Measurements from ENCODE around the genes CA11, RUVBL2, CGB1 and LIN7B.

DNA sequence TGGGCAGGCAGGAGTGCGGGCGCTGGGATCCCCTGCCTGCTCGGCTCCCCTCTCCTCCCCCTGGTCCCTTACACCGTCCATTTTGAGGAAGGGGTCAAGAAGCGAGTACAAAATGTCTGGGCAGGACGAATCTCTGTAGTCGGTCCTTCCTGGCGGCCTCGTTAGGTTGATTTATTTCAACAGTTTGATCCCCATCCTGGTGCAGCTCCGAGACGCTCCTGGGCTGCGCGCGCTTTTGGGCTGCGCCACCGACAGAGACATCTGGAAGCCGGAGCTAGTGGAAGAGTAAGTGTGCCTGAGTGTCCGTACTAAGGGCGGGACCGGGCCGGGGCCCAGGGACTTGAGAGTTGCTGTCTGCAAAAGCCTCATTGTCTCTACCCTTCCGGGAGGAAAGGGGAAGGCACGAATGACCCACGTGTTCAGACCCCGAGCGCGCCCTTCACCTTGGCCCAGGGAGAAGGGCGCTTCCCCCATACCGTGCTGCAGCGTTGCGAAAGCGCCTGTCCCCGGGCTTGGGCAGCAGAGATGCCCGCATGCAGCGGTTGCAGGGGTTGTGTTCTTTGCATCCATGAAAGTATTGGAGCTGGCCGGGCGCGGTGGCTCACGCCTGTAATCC, 1.8 kb downstream of the ZNF114 start:
- PRO-cap: no peak

- PRO-cap: no peak
Observed at GRCh38 chr19:48424599-48425285, 21.0 kb upstream of the GRWD1 start.

DNA sequence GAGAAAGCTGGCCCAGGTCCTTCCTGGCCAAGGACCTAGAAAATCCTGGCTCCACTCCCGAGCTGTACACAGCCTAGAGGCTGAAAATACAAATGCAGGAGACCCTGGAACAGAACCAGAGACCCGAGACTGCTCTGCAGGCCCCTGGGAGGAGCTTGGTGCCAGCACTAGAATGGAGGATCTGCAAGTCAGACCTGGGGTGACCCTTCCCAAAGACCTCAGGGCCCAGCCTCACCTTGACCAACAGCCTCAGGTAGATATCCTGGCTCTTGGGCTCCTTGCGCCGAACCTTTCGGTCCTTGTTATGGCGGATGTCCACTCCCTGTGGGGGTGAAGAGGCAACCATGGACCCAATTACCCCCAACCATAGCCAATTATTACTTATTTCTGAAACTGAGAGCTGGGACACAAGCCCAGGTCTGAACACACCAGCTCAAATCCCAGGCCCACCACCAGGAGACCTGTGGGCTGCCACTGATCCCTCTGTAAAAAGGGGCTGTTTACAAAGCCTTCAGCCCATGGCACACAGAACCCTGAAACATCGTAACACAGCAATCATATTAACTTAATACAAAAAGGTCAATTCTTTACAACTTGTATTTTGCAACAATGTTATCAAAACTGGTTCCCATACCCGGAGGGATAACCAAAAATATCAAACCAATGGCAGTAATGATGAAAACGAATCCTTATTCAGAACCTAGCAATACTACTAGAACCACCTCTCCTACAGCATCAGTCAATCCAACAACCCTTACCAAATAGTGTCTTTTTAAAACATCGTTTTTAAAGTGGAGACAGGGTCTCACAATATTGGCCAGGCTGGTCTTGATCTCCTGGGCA, 1.2 kb downstream of the RPL18 start:
- PRO-cap: no peak

DNA sequence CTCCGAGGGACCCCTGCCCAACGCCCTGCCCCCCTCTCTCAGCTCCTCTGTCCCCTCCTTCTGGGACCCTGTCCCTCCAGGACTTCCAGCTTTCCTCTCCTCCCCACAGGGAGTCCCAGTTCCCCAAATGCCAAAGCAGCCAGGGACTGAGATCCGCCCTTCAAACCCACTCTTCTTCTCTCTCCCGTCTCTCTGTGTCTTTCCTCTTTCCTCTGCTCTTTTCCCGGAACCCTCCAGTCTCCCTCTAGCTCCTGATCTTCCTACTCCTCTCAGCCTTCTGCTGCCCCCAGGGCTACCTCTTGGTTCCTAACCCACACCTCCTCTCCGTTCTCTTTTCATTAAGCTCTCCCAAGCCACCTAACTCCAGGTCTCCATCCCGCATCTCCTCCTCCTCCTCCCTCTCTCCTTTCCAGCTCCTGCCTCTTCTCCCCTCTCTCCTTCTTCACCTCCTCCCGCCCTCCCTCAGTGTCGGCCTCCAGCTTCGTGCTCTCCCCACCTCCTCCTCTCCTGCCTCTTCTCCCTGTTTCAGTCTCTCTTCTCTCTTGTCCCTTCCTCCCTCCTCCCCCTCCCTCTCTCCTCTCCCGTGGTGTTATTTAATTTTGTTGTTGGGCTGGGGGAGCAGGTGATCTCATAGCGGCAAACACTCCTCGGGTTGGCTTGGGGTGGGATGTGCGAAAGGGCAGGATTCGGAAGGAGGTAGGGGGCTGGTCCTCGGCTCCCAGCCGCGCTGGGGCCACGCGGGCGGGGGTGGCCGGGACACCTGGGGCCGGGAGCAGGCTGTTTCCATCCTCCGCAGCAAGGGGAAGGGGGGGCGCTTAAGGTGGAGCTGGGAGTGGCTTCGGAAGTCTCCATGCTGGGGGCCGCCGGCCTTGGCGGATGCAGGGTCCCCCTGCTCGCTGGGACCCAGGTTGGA, at the start of gene CA11:
Gene CA11 (minus strand): TSS at position 544 of the 913 bp plus-strand sequence.
- PRO-cap: unidirectional peak, minus-strand start at position 749 of the sequence

- PRO-cap: no peak
Observed at GRCh38 chr19:48646557-48646911, 547 bp upstream of the CA11 start.

DNA sequence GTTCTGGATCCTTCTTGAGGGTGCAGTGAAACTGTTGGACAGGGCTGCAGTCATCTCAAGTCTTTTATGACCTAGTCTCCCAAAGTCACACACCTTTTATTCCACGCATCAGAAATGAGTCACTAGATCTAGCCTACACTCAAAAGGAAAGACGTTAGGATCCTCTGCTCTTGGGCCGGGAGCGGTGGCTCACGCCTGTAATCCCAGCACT, 3.6 kb upstream of the CA11 start:
- PRO-cap: no peak

DNA sequence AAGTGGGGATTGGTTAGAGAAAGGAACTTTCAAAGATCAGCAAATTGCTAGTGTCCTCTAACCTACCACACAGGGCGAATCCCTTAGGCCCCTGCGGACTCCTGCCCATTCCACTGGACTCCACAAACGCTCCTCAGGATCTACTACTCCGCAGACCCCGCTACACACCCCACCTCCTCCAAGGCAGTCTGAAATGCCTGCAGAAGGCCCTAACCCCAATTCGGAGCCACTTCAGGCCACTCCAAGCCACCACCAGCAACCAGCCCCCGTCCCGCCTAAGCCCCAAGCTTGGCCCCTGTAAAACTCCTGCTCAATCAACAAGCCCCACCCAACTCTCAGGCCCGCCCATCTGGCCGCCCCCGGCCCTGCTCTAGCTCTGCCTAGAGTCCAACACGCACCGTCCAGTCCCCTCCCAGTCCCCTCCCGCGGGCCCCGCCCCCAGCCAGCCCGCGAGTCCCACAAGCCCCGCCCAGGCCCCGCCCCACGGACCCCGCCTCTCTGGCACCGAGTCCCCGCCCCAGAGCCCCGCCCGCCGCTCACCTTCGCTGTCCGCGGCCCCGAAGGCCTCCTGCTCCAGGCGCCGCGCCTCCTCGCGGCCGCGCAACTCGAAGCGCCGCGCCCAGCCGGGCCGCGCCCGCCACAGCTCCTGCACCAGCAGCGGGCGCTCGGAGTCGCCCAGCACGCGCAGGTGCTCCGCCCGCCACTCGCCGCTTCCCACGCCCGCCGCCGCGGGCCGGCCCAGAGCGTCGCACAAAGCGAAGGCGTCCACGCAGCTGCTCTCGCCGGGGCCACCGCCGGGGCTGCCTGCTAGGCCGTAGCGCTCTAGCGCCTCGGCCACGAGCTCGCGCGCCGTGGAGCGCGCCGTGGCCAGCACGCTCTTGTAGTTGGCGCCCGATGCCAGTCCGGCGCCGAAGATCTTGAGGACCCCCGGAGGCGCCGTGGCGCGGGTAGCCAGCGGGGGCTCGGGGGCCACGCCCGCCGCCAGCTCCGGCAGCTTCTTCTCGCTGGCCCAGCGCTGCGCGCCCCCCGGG, 1.7 kb downstream of the RASIP1 start:
- PRO-cap: bidirectional peak, plus-strand start at position 542 of the sequence, minus-strand start at position 378 of the sequence

GRCh38 chr19:48867073-48867722, 1.2 kb downstream of the PLEKHA4 start:
- PRO-cap: no peak

DNA sequence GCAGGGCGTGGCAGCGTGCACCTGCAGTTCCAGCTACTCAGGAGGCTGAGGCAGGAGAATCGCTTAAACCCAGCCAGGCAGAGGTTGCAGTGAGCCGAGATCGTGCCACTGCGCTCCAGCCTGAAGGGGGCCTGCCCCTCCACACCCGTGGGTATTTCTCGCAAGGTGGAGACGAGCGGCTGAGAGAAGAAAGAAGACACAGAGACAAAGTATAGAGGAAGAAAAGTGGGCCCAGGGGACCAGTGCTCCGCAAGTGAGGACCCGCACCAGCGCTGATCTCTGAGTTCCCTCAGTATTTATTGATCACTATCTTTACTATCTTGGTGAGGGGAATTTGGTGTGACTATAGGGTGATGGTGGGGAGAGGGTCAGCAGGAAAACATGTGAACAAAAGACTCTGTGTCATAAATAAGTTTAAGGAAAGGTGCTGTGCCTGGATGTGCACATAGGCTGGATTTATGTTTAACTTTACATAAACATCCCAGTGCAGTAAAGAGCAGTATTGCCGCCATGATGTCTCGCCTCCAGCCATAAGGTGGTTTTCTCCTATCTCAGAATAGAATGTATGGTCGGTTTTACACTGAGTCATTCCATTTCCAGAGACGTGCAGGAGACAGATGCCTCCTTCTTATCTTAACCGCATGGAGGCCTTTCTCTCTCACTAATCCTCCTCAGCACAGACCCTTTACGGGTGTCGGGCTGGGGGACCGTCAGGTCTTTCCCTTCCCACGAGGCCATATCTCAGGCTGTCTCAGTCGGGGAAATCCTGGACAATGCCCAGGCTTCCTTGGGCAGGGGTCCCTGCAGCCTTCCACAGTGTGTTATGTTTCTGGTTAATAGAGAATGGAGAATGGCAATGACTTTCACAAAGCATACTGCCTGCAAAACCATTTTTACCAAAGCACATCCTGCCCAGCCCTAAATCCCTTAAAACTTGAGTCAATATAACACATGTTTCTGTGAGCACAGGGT, 6.8 kb downstream of the TULP2 start:
- PRO-cap: no peak

- PRO-cap: bidirectional peak, plus-strand start at chr19:48907973, minus-strand start at chr19:48907756
Observed at GRCh38 chr19:48907658-48908132, 7.6 kb downstream of the NUCB1 start.

GRCh38 chr19:48953822-48954375, 776 bp upstream of the BAX start:
- PRO-cap: no peak

DNA sequence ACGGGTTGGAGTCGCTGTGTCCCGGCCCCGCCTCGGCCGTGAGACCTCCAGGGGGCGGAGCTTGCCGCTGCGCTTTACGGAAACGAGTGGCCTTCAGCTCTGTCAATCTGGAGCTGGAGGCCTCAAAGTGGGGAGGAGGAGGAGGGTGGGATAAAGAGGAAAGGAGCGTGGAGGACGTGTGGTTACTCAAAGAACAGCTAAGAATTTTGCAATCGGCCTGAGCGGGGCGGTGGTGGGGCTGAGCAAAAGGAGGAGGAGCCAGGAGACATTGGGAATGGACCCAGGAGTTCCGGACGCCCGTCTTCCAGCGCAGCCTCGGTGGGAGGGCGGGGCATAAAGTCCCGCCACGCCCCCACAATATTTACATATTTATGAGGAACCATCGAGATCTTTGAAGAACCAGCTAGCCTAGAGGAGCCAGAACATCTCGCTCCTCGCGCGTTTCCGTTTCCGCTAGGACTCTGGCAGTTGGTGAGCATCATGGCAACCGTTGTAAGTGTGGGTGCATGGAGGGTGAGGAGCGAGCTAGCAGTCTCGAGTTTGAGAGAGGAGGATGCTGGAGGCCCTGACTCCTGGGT, at the start of gene RUVBL2:
Gene RUVBL2 (plus strand): TSS at position 456 of the 578 bp plus-strand sequence.
- PRO-cap: bidirectional peak, plus-strand start at position 102 of the sequence, minus-strand start outside the sequence; bidirectional peak, plus-strand start at position 394 of the sequence, minus-strand start at position 320 of the sequence

DNA sequence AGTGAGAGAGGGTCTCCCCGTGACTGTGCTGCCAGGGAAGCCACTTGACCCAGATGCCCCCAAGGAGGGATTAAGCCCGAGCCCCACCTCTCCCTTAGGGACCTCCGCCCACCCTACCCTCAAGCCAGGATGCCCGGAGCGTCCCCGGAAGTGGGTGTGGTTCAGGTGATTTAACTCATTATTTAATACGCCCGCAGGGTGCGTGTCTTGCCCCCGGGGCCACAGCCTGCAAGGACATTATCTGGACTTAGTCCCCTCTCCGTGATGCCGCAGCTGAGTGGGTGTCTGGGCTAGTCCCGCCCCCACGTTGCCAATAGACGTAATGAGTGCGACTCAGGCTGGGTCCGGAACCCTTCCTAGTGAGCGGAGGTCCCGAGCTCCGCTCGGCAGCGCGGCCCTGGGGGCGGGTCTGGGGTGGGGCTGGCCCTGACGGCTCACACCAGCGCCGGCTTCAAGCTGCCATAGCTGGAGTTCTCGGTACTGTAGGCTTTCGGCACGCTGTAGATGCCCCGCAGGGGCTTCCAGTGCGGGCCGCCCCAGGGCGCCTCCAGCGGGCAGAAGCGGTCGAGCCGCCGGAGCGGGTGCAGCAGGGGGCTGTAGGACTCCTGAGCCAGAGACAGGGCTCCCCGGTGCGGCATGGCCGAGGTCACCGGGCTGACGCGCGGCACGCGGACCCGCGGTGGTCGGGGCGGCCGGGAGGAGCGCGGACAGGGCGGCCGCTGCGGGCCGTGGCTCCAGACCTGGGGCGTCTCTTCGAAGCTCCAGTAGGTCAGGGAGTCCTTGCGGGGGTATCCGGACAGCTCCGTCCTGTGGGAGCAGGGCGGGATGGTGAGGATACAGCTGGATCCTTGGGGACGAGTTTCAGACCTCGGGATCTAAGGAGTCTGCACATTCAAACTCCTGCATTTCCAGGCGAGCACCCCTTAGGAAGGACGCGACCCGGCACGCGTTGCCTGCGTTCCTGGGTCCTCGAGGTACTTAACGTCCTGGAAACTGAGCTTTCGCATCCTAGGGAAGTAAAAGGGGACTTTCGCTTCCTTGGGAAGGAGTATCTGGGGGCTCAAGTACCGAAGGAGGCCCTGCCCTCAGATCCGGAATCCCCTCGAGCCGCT, 999 bp upstream of the LHB start:
- PRO-cap: no peak

DNA sequence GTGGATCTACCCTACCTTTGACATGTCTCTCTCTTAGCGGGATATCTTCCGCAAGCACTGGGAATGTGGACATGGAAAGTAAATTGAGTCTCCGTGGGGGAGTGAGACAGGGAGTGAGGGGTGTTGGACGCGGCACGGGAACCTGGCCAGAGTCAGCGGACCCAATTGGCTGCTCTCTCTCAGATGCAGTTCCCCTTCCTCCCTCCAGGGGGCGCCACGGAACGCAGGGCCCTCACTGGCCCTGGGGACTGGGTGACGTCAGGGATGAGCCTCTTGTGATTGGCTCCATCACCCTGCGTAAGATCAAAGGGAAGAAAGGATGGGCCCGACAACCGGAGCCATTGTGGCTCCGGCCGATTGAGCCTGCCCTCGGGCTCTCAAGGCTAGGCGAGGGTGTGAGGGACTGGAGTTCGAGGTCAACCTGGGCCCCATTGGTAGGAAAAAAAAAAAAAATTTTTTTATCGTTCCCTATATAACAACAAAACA, at the start of gene CGB1:
Gene CGB1 (minus strand): TSS at position 208 of the 486 bp plus-strand sequence.
- PRO-cap: no peak

- PRO-cap: unidirectional peak, plus-strand start at chr19:49114370; unidirectional peak, minus-strand start at chr19:49115032
Observed at GRCh38 chr19:49114039-49115533, at the start of gene LIN7B. Gene LIN7B, plus strand, starts transcription at chr19:49114370.

GRCh38 chr19:49167847-49168393, 10.3 kb downstream of the TRPM4 start:
- PRO-cap: no peak

- PRO-cap: no peak
Observed at GRCh38 chr19:49356054-49356404, 6.2 kb downstream of the TEAD2 start.

DNA sequence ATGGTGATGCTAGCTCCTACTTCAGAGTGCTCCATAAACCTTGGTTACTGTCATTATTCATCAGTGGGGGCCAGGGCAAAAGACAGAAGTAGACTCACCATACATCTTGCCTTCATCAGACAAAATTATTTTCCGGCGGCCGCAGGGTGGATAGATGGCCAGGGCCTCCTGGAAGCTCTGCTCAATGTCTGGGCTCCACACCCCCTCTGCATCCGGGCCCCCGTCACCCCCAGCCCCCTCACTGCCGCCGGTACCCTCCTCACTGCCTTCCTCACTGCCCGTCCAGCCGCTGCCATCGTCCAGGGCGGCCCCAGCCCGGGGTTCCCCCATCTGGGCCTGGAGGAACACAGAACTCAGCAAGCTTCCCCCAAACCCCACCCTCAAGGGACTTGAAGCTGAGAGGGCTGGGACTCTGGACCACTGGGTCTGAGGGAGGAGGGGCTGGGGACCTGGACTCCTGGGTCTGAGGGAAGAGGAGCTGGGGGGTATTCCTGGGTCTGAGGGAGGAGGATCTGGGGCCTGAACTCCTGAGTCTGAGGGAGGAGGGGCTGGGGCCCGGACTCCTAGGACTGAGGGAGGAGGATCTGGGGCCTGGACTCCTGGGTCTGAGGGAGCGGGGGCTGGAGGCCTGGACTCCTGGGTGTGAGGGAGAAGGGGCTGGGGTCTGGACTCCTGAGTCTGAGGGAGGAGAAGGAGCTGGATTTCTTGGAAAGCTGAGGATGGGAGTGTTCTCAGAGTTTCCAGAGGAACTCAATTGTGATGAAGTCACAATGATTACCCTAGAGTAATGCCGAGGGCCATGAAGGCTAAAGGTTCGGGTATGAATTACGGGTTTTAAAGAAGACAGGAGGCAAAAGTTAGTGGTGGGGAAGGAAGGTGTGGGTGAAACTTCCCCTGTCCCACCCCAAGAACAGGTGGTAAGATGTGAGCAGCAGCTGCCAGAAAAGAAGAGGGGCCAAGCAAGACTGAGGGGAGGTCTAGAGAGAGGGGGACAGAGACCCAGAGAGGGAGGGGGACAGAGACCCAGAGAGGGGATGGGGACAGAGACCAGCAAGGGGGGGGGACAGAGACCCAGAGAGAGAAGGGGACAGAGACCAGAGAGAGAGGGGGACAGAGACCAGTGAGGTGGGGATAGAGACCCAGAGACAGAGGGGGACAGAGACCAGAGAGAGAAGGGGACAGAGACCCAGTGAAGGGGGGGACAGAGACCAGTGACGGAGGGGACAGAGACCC, 2.1 kb downstream of the TEAD2 start:
- PRO-cap: no peak

DNA sequence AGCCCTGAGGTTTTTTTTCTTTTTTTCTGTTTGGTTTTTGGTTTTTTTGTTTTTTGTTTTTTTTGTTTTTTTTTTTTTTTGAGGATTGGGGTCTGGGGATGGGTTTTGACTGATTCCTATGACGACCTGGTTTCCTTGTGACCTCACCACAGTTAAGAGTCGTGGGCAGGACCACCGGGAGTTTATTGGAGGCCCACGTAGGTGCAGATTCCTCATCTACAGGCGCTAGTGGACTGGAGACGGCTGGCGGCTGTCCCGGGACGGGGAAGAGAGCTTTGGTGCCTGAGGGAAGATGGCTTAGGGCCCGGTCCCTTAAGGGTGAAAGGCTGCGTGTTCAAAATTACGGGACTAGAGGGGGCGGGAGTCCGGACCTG, 642 bp upstream of the TEAD2 start:
- PRO-cap: no peak

DNA sequence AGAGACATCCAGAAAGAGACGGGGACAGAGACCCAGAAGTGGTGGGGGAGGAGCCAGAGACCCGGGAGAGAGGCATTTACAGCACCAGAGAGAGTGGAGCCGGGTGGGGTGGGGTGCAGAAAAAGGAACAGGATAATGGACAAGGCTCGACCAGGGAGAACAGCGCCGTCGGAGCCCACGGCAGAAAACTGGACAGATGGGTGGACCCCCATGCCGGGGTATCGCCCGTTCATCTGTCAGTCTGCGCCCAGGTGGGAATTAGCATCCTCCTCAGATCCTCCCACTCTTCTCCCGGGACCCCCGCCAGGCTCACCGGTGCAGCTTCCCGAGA, 357 bp downstream of the SLC17A7 start:
- PRO-cap: no peak

Data from left lobe of liver (tissue), 1 donor.